AG09309 (cell line): ENCODE results near the genes RRH, LRIT3 and LARP7.

DNA sequence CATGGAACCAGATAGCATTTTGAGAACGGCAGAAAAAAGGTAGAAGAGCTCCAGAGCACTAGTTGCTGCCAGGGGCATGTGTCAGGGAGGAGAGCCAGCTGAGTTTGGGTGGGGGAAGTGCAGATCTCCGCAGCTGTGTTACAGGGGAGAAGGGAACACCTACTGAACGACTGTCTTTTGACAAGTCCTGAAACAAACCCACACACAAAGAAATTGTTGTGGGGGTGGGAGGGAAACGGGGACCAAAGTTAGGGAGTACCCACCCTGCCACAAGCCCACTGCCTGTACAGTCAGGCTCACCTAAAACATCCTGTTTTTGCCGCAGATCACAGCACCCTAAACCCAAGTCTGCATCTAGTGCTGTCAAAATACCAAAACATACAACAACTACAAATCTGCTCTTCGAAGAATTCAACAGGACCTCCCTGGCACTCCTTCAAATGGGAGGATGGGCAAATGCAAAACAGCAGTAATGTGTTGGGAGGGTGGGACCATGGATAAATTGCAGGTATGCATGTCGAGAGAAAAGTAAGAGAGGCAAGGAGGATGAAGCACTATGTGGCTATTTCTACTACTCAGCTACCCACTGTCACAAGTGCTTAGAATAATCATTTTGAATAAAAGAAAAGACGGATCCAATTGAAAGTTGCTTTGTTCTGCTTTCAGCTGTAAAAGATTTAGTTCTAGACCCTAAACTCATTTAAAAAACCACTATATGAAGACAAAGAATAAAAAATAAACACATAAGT lies 55.3 kb downstream of the LEF1 start:
- RRBS: no CpG with 5 or more reads among the region's 8 CpGs

DNA sequence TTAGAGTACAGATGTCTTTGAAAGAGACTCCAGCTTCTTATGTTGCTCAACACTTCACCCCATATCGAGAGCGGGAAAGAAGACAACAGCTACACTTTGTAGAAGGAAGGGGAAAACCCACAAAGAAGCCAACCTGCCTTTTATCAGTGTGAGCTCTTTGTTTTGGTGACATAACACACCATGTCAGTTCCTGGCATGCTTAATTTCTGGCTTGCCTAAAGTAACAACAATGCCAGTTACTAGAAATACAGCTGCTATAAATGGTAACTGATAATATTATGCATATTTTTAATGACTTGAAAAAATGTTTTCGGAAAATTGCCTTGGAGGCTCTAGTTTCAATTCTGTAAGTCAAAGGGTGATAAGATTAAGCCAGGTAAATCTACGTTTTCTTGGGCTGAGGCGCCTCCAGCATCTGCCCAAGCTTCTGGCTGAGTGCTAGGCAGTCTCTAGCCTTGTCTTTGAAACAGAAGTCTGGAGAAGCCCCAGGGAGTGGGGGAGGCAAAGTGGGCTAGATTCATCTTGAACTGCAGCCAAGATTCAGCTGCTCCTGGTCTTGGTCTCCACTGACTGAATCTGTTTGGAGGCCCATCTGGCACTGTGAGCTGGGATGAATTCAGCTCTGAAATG lies 187.0 kb upstream of the LEF1 start:
- RRBS: no CpG with 5 or more reads among the region's 5 CpGs

GRCh38 chr4:109462793-109463713 lies 29.4 kb downstream of the SEC24B start:
- RRBS: no CpG with 5 or more reads among the region's 11 CpGs

GRCh38 chr4:109501705-109502764 lies 58.0 kb upstream of the MCUB start:
- RRBS: no CpG with 5 or more reads among the region's 8 CpGs

- RRBS: no CpG with 5 or more reads among the region's 6 CpGs
Observed at GRCh38 chr4:109557964-109558455, 2.0 kb upstream of the MCUB start.

- RRBS: no CpG with 5 or more reads among the region's 26 CpGs
Observed at GRCh38 chr4:109560720-109561538, 883 bp downstream of the MCUB start.

GRCh38 chr4:109648157-109648936 lies 54.9 kb downstream of the CASP6 start:
- RRBS: no CpG with 5 or more reads among the region's 5 CpGs

DNA sequence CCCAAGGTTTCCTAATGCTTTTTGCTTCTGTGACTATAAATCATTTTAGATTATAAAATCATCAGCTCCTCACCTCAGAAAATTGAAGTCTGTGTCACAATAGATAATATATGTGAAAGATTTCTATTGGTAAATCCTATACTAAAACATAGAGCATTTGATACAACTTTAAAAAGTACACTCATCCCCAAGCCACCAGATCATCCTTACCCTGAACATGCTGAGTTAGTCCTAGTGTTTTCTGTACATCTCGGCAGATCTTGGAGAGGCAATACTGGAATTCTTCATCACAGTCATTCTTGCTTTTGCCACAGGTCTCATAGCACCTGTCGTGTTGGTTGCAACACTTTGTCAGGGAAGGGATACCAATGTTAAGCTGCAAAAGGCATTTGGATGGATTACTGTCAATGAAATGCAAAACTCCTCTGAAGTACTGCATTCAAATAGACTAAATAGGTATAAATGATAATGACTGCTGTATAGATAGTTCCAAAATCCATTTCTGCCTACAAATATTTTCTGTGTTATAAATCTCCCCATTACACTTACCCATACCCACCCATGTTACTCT lies 12.4 kb downstream of the PLA2G12A start:
- RRBS: no CpG with 5 or more reads among the region's 2 CpGs

GRCh38 chr4:109729052-109729385 lies 851 bp downstream of the PLA2G12A start:
- RRBS: no CpG with 5 or more reads among the region's 9 CpGs

GRCh38 chr4:109827811-109828168 lies at the start of gene RRH:
RRH (plus strand) TSS chr4:109827972.
- RRBS: no CpG with 5 or more reads among the region's 3 CpGs

DNA sequence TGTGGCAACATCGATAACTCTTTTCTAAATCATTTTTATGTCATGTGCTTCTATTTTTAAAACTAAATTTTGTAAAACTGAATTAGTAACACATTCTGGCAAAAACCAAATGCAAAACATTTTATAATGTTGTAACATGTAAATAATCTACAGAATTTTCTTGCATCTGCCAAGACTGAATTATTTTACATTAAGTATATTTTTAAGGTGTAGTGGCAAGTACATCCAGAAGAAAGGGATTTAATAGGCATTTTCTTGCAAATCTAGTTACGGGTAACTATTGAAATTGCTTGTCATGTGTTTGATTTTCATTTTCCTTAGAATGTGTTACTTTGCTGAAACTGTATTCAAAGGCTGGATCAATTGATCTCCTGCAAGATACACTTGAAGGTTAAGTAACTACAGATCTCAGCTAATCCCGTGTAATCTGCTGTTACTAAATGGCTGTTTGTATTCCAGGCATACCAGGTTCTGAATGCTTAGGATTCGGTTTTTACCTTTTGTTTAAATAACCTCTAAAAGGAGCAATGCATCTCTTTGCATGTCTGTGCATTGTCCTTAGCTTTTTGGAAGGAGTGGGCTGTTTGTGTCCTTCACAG lies at the start of gene LRIT3:
Gene LRIT3, plus strand, starts transcription at position 433 of the 599 bp plus-strand sequence.
- RRBS: no CpG with 5 or more reads among the region's 4 CpGs

- RRBS: no CpG with 5 or more reads among the region's 4 CpGs
Observed at GRCh38 chr4:109914370-109915103, 1.9 kb downstream of the EGF start.

DNA sequence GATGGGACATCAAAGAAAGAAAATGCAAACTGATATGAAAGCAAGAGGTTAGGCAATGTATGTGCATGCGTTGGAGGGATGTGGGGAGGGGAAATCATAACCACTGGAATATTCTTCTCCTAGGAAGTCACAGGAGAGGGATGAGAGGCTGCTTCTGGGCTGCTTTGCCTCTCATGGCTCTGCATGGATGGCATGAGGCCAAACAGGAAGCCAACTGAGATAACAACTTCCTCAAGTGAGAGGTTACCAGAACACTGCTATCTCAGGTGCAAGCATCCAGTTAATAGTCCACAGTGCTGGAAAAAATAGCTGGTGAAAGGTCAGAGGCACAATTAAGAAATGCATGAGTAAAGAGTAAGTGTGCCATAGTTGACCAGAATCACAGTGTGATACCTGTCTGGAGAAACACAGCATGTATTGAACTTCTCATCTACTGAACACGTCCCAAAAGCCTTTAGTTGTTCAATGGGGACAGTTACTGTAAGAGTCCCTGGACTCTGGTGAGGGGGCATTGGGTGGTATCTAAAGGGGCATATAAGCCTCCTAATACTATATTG lies 113.2 kb downstream of the ELOVL6 start:
- RRBS: no CpG with 5 or more reads among the region's 2 CpGs

GRCh38 chr4:110165230-110165856 lies 33.1 kb downstream of the ELOVL6 start:
- RRBS: no CpG with 5 or more reads among the region's 3 CpGs

DNA sequence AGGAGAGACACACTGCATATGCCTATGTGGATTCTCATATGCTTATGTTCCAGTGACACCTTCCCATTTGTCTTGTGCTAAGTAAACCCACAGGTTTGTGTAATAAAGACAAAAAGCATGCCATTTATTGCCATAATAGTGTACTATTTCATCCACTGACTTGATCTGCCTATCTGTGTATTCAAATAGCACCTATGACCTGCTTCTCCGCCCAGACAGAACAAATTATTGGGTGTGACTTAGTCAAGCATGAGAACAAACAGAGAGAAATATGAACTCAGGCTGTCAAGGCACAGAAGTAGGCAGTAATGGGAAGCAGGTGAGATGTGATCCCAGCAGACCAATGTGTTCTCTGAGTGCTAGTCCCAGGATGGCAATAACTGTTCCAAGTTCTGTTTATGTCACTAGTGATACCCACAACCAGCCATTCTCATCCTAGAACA lies 25.4 kb downstream of the ELOVL6 start:
- RRBS: no CpG with 5 or more reads among the region's 1 CpG

DNA sequence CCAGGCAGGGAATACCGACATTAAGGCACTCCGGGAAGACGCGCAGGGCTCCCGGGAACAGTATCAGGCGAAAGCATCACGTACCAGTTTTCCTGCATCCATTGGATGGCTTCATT lies 394 bp downstream of the ELOVL6 start:
- RRBS: 1% methylated on average over 2 of the region's 7 CpGs

DNA sequence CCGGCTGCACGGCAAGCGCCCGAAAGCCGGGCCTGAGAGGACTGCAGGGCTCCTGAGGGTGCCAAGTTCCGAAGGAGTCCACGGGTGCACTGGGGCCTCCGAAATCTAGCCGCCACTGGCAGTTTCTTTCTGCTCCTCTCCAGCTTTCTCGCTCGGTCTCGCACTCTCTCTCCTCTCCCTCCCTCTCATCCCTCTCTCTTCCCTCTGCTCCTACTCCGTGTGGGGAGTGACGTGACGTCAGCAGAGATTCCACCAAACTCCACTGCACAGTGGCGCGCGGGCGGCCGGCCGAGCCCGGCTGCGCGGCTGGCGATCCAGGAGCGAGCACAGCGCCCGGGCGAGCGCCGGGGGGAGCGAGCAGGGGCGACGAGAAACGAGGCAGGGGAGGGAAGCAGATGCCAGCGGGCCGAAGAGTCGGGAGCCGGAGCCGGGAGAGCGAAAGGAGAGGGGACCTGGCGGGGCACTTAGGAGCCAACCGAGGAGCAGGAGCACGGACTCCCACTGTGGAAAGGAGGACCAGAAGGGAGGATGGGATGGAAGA lies 14.0 kb upstream of the PITX2 start:
- RRBS: 3% methylated on average over 12 of the region's 44 CpGs

DNA sequence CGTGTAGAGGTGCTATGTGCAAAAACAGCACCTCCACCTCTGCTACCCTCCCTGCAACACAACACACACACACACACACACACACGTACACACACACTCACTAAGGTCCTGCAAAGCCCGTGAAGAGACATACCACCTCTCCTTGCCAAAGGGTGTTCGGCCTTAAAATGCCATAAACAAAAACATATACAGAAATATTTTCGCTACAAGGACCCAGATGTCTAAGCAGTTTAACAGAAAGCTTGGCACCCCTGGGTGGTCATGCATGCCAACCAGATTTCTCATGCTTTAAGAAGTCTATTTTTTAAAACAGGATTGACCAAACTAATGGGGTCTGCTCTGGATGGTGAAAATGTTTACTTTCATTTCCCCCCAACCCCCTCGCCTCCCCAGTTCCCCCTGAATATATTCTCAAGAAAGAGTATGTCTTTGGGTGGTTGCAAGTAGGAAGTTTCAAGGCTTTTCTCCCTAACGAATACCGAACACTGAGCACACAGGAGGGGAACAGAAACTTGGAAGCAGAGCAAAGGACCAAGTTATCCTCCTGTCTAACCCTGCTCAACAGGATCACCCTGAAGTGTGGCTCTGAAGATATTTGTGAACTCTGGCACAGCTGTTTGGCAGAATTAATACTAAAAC lies 1.4 kb downstream of the TIFA start:
- RRBS: no CpG with 5 or more reads among the region's 8 CpGs

- RRBS: under 1% methylated on average over 9 of the region's 74 CpGs
Observed at GRCh38 chr4:112636541-112637689, at the start of gene LARP7. LARP7 (plus strand) TSS chr4:112637143.

DNA sequence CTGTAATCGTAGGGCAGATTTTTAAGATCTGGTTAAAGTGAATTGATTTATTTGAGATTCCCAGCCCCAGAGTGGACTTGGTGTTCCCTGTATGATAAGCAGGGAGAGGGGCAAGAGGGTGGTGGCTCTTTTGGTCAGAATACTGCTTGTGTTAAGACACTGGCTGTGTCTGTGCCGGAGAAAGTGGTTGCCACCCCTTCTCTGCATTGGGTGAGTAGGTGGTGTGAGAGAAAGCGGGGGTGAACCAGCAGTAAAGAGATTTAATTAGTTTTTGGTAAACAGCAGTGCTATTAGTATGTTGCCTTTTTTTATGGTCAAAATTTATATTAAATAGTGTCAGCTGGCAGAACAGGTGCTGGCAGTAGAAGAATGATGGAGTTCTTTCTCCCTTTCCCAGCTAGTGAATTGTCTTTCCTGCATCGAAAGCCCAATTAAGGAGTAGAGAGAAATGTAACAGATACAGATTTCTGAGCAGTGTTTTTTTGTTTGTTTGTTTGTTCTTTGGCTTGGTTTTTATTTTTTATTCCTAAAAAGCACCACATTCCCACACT lies 181.6 kb downstream of the LARP7 start:
- RRBS: no CpG with 5 or more reads among the region's 4 CpGs